Measurements from ENCODE around the genes RHBDL1, RPUSD1 and TMEM204.

DNA sequence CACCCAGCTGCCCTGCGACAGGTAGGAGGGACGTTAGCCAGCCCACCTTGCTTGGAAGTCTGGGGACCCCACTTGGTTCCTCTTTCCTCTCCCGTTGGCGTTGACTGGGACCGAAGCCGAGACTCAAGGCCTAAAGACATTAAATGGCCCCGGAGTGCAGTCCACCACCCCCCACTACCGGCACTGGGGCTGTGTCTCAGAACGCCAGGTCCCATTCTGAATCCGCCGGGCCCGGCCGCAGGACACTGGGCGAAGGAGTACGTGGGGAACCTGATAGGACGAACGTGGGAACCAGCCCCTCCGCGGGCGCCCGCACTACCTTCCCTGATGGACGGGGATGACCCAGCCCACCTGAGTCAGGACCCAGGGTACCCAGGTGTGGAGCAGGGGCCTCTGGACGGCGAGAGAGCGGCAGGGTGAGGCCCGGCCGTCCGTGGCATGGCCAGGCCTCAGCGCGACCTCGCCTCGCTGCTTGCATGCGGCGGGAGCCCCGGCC lies 513 bp upstream of the WDR90 start:
- RRBS = 8% methylated on average over 14 of the region's 35 CpGs

GRCh38 chr16:660502-661278 lies 7.2 kb upstream of the RHOT2 start:
- RRBS = 13% methylated on average over 16 of the region's 50 CpGs

DNA sequence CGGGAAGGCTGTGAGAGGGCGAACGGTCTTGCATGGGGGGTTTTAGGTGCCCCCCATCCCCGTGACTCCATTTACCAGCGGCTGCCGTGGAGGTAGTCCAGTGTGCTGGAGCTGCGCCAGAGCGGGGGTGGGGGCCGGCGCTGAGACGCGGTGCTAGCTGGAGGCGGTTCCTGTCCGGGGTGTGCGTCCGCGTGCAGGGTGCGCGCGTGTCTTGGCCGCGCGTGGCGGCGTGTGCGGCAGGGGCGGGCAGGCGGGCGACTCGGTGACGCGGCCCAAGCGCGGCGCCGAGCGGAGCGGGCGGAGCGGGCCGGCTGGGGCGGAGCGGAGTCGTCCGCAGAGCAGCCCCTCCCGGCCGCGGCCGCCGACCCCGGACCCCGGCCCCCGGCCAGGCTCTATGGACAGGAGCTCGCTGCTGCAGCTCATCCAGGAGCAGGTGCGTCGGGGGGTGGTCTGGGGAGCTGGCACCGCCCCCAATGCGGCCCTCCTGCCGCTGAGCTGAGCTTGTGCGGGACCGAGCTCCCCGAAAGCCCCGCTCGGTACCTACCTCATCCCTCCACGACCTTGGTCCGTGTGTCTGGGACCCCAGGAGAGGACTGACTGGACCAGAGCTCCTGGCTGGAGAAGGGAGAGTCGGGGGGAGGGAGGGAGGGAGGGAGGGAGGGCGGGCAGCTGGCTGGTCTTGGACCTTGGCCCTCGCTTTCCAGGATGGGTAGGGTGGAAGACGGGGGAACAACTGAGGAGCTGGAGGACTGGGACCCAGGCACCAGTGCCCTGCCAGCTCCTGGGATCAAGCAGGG lies at the start of gene RHBDL1:
RHBDL1 (plus strand) TSS at position 275 of the 797 bp plus-strand sequence.
- RRBS = 3% methylated on average over 13 of the region's 70 CpGs

- RRBS = 3% methylated on average over 31 of the region's 66 CpGs
These were observed 1.0 kb downstream of the METRN start for GRCh38 chr16:715659-716599.

GRCh38 chr16:737190-737551 lies 3.6 kb downstream of the CIAO3 start:
- RRBS = no CpG with 5 or more reads among the region's 17 CpGs

- RRBS = 53% methylated on average over 5 of the region's 39 CpGs
These were observed 993 bp upstream of the MSLN start for GRCh38 chr16:759292-760189.

DNA sequence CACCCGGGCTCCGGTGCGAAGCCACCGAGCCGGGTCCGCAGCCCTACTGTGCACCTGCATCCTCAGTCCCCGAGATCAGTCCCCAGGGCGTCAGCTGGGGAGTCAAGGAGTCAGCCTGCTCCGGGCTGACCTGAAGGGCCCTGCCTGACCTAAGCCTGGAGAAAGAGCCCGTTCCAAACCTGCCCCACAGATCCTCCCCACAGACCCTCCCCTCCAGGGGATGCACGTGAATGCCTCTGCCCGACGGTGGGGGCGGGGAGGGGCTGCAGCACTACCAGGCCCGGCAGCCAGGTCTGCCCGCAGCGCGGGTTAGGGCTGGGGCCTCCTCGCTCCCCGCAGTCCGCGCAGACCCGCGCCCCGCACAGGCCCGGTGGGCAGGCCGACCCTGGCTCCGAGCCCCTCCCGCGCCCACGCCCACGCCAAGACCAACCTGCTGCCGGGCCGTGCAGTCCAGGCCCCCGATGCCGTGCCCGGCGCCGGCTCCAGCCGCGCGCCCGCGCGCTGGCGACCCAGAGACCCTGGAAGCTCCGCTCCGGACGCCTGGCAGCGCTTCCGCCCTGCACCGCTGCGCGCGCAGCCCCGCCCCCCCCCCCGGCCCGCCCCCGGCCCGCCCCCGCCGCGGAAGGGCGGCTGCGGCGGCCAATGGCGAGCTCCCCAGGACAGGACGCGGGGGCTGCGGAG lies at the start of gene RPUSD1:
RPUSD1 (minus strand) TSS at position 556 of the 681 bp plus-strand sequence.
- RRBS = 2% methylated on average over 37 of the region's 70 CpGs

- RRBS = 5% methylated on average over 9 of the region's 59 CpGs
These were observed 7.2 kb upstream of the GNG13 start for GRCh38 chr16:807715-808246.

- RRBS = 90% methylated on average over 6 of the region's 40 CpGs
These were observed 53.9 kb upstream of the GNG13 start for GRCh38 chr16:854202-855158.

DNA sequence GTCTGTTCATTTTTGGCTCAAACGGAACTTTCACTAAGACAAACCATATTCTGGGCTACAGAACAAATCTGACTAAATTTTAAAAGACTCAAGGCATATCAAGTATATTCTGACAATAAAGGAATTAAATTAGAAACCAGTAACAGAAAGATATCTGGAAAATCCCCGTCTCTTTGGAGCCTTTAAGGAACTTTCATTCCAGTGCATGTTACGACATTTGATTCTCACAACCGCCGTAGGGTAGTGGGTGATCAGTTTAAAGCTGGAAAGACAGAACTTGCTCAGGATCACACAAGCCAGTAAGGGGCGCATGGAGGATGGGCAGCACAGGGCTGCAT lies 84.9 kb downstream of the LMF1 start:
- RRBS = no CpG with 5 or more reads among the region's 6 CpGs

- RRBS = no CpG with 5 or more reads among the region's 16 CpGs
These were observed 42.8 kb downstream of the SOX8 start for GRCh38 chr16:1024358-1024756.

- RRBS = 20% methylated on average over 6 of the region's 19 CpGs
These were observed 27.5 kb upstream of the CACNA1H start for GRCh38 chr16:1125374-1125873.

DNA sequence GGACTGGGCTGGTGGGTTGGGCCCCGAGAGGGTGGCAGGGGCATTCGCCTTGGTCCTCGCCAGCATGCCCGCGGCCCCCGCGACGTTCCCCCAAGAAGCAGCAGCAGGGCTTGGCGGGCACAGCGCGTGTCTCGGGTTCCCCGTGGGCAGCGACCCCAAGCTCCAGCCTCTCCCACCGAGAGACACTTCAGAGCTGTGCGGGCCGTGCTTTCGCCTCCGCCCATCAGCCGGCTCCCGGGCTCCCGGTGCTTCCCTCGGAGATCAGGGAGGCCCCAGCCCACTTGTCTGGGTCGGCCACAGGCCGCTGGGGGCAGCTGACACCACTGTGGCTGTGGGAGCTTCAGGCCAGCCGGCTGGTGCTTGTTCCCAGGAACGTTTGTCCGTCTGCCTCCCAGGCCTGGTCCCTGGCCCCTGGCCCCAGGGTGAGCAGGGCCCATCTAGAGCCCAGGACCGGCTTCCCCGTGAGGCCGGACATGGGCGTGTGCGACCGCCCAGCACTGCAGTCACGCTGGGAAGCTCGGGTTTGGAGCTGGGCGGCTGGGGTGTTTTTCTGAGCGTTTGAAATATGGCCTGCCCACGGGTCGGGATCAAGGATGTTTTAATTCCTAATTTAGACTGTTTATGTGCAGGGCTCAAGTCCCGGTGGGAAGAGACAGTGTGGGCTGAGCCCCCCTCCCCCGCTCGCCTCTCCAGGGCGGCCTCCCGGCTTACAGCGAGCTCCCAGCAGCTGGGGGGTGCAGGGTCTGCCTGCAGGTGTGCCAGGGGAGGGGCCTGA lies 16.7 kb downstream of the CACNA1H start:
- RRBS = 24% methylated on average over 12 of the region's 46 CpGs

- RRBS = 90% methylated on average over 3 of the region's 35 CpGs
These were observed 29.8 kb downstream of the TPSG1 start for GRCh38 chr16:1195165-1195841.

DNA sequence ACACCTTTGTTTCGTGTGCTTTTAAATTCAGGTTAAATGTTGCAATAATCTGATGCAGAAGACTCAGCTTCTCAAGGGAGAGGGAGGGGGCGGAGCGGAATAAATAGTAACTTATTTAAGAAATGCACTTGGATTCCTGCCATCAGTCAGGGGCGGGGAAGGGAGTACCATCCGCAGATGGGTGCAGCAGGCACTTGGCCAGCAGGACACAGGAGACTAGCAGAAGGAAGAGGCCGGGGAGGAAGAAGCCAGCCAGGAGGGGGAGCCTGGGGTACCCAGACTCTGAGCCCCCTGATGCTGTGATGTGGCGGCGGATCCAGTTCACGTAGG lies 3.5 kb downstream of the TPSG1 start:
- RRBS = no CpG with 5 or more reads among the region's 9 CpGs

- RRBS = 81% methylated on average over 10 of the region's 33 CpGs
These were observed 1.7 kb downstream of the TPSG1 start for GRCh38 chr16:1223282-1223948.

GRCh38 chr16:1309809-1310814 lies 676 bp downstream of the UBE2I start:
- RRBS = 2% methylated on average over 46 of the region's 88 CpGs

DNA sequence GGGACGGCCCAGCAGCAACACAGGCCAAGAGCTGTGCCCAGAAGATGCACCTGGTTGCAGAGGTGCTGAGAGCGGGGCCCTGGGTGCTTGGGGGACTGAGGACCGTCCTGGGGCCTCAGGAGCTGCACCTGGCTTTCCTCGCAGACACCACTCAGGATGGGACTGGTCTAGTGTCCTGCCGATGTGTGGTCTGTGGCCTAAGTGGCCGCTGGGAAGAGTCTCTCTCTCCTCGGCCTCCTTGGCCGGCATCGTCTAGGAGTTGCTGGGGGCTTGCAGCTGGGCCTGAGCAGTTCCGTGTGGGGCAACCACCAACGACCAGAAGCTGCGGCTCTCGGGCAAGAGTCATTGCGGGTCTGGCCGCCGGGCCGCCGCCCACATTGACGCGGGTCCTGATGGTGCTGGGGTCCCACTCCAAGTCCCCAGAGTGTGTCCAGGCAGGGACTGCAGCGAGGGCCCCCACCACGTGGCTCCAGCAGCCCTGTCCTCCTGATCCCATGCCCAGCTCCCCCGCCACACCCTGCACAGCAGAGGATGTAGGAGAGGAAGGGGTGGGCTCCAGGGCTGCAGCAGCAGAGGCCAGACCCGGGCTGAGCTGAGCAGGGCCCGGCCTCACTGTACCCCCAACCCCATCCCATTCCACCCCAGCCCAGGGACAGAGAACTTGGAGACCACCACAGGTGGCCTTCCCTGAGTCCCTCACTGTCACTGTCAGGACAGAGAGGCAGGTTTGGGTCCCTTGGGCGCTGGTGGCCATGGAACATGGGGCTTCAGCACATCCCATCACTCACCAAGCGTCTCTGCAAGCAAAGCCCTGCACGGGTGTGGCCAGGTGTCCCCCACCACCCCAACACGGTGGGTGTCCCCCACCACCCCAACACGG lies 30.9 kb downstream of the UNKL start:
- RRBS = no CpG with 5 or more reads among the region's 30 CpGs

- RRBS = no CpG with 5 or more reads among the region's 9 CpGs
These were observed 12.5 kb downstream of the UNKL start for GRCh38 chr16:1402018-1402411.

GRCh38 chr16:1533092-1533852 lies at the start of gene TMEM204:
TMEM204 (plus strand) TSS chr16:1533666.
- RRBS = 14% methylated on average over 8 of the region's 26 CpGs